Measurements from ENCODE around the genes DAAM2 and MOCS1.

DNA sequence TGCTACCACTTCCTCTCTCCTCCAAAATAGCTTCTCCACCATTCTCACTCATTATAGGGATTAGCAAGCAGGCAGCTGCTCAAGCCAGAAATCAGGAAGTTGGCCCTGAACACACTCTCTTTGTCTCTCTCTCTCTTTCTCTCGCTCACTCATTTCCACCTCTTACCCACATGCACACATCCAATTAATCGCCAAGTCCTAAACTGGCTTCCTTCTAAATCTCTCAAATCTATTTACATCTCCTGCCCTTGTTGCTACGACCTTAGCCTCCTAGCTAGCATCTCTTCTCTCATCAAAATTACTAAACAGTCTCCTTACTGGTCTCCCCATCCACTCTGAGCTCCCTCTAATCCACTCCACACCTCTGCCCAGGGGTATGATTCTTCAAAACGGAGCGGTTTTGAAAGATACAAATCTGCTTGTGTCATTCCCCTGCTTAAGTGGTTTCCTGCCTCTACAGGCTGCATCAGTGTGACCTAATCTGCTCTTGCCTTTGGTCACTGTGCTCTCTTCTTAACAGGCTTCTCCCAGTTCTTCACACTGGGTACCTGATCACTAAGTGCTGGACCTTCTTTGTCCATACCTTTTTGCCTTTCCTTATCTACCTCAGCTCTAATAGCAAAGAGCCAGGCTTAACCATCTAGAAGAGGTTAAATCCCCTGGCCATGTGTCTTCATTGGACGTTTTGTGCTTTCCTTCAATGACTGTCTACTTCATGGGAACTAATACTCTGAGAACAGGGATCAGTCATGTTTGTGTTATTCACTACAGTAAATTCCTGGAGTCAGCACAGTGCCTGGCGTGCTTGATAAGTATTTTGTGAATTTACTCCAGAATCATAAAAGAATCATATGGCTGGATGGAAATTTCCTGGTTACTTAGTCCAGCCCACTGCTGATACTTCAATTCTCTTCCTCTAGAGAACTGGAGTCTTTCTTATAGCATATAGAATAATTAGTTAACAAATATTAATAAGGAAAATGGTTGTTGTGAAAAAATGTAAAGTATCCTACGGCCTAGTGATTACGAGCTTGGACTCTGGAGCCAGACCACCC lies 195.9 kb downstream of the BTBD9 start:
- PRO-cap, 7 experiments, result no peak in any of the 7 experiments
- RAMPAGE, long total RNA, 2 experiments, result no peak in any of the 2 experiments

- PRO-cap, 7 experiments, result no peak in any of the 7 experiments
- RAMPAGE, long total RNA, 2 experiments, result no peak in any of the 2 experiments
These were observed 68.1 kb downstream of the BTBD9 start for GRCh38 chr6:38571695-38571954.

GRCh38 chr6:39187337-39188352 lies 41.6 kb downstream of the KCNK5 start:
- PRO-cap, 7 experiments, result no peak in any of the 7 experiments
- RAMPAGE, long total RNA, 2 experiments, result no peak in any of the 2 experiments

GRCh38 chr6:39217382-39217896 lies 11.8 kb downstream of the KCNK5 start:
- PRO-cap, 7 experiments, result no peak in any of the 7 experiments
- RAMPAGE, long total RNA, 2 experiments, result no peak in any of the 2 experiments

DNA sequence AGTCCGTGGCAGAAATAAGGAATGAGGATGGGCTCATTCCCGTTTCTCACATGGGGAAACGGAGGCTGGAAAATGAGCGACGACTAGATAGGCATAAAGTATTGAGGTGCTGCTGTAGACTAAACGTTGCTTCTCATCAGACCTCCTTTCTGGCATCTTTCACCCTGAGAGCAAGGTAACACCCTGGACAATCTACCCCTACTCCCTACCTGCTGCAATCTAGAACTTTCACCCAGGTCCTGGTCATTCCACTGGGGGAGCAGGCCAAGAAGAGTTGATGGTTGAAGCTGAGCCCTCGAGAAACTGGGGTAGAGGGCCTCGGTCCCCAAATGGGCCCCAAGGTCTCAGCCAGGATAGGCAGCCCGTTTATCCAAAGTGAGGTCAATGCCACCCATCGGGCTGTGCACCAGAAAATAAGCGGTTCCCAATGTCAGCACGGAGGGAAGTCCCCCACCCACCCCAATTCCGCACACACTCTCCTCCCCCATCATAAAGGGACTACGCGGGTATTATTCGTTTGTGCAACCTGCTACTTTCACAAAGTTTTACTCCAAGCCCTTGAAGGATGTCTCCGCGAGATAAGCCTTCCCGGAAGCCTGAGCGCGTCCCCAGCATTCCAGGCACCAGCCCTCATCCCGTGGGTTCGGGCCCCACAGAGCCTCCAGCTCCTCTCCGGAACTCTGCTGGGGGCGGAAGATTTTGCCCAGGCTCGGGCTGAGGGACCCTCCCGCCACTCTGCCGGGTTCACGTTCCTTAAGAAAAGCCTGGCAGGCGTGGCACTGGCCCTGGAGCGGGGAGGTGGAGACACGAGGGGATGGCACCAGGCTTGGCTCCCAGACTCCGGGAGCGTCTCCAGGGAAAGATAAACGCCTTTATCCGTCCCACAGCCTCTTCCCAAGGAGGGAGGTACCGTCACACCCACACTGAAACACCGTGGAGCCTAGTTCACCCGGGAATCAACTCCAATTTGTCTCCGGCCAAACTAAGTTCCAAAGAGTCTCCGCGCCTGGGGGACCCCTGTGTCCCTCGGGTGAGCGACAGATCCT lies 1.2 kb downstream of the KCNK5 start:
- PRO-cap, 7 experiments, result no peak in any of the 7 experiments
- RAMPAGE, long total RNA, 2 experiments, result no peak in any of the 2 experiments

- PRO-cap, 7 experiments, result no peak in any of the 7 experiments
- RAMPAGE, long total RNA, 2 experiments, result no peak in any of the 2 experiments
These were observed 2.4 kb upstream of the KCNK5 start for GRCh38 chr6:39231446-39232298.

GRCh38 chr6:39792088-39792796 lies at the start of gene DAAM2:
Gene DAAM2 (plus strand): TSS chr6:39792376.
- PRO-cap, 7 experiments, result peak in 7 of 7 experiments; most common plus-strand start chr6:39792312 (in 7); most common minus-strand start chr6:39792213 (in 1)
- RAMPAGE, long total RNA, 2 experiments, result start-site peak on the plus strand in 2 of 2 experiments, at chr6:39792363-39792396 at its widest, 34 to 167 reads per replicate

GRCh38 chr6:39794138-39794723 lies 2.1 kb downstream of the DAAM2 start:
- PRO-cap, 7 experiments, result no peak in any of the 7 experiments
- RAMPAGE, long total RNA, 2 experiments, result no peak in any of the 2 experiments

DNA sequence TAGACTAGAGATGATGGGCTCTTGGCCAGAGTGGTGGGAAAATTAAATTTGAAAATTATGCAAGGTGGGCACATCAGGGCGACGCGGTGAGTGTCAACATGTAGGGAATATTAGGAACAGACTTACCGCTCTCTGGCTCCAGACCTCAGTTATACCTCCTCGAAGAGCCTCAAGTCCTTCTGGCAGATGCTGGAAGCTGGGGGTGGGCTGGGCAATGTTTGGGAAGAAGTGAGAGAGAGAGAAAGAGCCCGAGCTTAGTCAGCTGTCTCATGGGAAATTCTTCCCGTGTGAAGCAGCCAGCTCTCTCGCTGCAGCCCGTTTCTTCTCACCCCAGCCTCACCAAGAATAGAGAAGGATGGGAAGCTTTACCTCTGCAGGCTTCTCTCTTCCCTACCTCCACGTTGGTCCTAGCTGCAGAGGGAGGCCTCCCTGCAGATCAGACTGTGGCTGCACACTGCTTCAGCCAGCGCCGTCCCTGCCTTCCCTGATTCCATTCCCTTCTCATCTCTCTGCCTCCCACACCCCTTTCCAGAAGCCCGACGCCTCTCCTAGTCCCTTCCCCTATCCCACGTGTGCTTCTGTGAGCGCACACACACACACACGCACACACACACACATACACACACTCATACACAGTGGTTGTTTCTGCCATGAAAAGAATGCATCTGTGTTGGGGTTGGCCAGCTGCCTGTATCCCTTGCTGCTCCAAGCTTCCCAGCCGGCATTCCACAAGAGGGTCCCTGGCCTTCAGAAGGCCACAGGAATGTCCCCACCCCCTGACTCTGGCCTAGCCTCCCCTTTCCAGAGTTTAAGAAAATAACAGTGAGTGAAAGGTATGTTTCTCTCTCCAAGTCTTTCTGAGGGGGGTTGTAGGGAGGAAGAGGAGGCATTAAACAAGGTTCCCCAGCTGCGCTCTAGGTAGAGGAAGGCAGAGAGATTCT lies 51.9 kb downstream of the MOCS1 start:
- PRO-cap, 7 experiments, result peak in 1 of 7 experiments; most common minus-strand start position 503 of the sequence (in 1)
- RAMPAGE, long total RNA, 2 experiments, result no peak in any of the 2 experiments

DNA sequence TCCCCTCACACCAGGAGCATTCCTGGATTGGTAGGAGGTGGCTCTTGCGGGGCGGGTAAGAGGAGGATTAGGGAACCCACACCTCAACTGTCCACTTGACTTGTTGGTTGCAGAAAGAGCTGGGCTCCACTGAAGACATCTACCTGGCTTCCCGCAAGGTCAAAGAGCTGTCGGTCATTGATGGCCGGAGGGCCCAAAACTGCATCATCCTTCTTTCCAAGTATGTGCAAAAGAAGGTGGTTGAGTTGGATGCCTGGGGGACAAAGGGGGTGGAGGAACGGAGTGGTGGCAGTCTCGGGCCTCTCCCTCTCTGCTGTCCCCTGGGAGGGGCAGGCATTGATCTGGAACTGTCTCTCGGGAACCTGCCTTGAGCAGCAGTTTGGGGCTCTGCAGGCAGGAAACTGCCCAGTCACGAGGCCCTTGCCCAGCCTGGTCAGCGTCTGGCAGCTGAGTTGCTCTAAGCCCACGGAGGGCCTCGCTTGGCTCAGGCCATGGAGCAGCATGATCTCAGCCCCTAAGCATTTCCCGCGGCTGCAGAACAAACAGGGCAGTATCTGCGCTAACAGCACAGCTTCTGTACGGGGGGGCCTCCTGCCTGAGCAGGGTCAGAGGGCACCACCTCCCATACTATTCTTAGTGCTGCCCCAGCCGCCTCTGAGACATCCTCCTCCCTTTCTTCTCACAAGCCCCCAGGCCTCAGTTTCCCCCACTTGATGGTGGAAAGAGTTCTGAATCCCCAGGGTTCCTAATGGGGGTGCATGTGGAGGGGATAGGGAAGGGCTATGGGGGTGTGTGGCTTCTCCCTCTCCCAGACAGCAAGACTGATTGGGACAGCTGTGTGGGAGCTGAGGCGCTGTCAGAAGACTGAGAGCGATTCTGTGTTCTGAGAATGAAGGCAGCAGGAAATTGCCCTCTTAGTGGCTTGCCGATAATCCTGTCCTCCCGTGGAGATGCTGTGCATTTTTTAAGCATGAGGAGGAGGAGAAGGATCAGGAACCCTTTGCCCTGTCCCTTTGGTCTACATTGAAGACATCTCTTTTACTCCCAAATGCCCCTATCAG lies 46.6 kb downstream of the MOCS1 start:
- PRO-cap, 7 experiments, result peak in 3 of 7 experiments; most common plus-strand start position 519 of the sequence (in 1); most common minus-strand start position 442 of the sequence (in 2)
- RAMPAGE, long total RNA, 2 experiments, result no peak in any of the 2 experiments

DNA sequence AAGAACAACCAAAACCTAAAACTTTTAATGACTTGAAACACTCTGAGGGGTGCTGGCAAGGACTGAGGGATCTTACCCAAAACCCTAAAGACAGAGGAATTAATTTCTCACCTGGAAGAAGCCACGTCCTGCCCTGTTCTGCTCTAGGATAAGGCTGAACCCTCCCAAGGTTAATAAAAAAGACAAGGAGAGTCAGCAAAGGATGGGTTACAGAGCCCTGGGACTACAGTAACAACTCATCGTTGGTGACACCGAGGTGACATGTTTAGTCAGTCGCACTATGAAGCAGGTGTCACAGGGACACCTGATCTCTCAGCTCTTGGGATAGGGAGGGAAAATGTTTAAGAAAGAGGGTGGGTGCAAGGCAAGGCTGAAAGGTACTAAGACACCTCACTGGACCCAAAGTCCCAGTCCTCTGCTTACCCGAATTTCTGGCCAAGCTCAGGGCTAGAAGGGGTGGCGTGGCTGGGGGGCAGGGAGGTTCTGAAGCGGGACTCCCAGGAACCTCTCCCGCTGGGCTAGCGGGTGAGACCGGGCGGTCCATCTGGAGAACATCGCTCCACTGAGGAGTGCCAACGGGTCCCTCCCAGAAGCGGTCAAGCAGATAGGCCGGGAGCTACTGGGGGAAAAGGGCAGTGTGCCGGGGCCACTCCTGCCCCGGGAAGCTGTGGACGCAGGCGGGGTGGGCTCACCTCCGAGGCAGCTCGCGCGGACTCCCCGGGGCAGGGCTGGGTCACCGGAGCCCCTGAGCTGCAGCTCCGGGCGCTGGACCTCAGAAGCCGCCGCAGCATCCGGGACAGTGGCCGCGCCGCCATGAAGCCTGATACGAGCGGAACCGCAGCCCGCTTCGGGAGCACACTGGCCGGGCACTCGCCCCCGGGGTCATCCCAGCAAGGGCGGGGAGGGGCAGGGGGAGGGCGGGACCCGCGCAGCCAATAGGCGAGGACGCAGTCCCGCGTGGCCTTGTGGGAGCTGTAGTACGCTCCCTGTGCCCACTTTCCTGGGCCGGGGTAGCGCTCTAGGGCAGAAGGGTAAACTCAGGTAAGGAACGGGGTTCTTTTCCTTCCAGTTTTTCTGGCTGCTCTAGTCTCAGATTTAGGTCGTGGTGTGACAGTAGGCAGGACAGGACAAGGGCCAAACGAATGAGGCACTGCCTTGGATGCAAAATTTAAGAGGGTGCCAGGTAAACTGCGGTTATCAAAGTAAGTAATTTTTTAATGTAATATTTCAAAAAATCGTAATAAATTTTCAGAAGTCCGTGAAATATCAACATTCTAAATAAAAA lies at the start of gene MOCS1:
TSS of gene MOCS1 (minus strand) at position 860 of the 1,285 bp plus-strand sequence.
- PRO-cap, 7 experiments, result peak in 7 of 7 experiments; most common plus-strand start position 1,171 of the sequence (in 2); most common minus-strand start position 860 of the sequence (in 6)
- RAMPAGE, long total RNA, 2 experiments, result start-site peak on the minus strand in 2 of 2 experiments, centred at positions 843 to 863 of the sequence, 89 to 109 reads per replicate

GRCh38 chr6:40138406-40138954 lies 204.2 kb upstream of the MOCS1 start:
- PRO-cap, 7 experiments, result no peak in any of the 7 experiments
- RAMPAGE, long total RNA, 2 experiments, result no peak in any of the 2 experiments

DNA sequence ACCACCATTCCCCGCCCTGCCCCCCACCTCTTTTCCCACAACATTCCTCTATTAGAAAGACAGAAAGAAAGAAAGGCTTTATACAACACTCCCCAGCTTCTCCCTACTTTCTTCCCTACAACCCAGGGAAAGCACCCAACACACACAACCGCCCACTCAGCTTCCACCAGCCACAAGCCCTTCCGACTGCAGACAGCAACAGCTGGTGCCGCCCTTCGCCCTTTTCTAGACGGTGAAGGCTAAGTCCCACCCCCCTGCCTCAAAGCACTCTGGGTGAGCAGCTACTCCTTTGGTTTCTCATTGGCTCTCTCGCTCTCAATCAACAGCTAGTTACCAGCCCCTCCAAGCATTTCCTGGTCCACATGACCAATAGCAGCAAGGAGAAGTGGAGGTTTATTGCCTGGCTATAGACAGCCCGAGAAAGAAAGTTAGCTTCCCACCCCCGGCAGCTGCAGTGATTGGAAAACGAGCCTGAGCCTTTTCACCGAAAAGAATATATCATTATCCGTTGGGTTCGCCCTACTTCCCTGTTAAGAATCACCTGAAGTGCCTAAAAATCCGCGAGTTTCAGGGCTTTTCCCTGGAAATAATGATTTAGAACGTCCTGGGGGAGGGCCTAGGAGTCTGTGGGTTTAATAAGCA lies 230.2 kb upstream of the MOCS1 start:
- PRO-cap, 7 experiments, result peak in 6 of 7 experiments; most common plus-strand start position 421 of the sequence (in 2); most common minus-strand start position 197 of the sequence (in 6)
- RAMPAGE, long total RNA, 2 experiments, result no peak in any of the 2 experiments

DNA sequence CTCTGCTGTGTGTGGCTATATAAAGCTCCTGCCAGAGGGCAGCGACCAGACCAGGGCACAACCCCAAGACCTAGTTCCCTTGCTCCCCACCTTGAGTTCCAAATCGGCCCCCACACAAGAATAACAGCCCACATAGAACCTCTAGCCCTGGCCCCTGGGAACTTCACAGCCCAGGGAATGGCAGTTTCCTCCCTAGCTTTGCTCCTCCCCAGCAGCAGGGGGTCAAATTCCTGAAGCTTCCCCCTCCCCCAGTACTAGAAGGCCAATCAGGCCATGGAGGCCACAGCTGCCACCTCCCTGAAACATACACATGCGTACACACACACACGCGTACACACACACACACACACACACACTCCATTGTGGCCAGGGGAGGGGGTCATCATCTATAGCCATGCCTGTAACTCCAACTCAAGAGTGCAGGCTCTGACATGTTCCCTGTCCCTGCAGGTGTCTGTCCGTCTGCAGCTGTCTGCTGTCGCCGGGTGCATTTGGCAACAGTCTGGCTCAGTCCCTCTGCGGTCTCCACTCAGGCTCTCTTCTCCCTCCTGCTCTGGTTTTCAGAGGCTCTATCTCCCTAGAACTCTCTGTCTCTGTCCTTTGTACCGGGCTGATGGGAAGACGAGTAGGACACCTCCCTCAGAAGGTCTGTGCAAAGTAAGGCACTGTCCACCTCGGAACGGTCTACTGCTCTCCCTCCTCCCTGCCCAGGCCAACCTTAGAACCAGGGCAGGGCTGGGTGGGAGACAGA lies 1.5 kb downstream of the LRFN2 start:
- PRO-cap, 7 experiments, result no peak in any of the 7 experiments
- RAMPAGE, long total RNA, 2 experiments, result no peak in any of the 2 experiments

DNA sequence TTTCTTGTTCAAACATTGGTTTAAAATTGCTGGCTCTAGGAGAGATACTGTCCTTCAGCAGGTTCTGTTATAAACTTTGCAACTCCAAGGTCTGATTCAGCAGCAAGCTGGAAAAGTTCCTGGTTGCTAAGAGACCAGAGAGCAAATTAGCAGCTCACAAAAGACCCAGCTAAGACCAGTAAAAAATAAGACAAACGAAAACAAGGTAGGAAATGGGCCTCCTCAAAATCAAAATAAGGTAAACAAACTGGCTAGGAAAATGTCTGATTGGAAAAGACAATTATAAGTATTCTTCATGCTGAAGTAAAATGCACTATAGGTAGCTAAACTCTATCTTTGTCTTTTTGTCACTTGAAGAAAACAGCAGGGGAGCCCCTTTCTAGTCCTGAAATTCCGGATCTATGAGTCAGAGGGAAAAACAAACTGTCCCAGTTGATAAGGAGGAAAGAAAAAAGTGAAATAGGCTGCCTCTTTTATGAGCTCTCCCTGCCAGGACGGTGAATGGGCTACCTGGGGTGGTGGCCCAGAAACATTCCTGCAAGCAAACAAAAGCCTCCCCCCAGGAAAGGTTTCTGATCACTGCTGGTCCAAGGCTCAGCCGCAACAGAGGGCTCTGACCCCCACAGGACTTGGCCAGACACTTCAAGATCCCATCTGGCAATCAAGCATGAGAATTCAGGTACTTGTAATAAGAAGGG lies 41.6 kb downstream of the UNC5CL start:
- PRO-cap, 7 experiments, result peak in 2 of 7 experiments; most common plus-strand start position 575 of the sequence (in 1); most common minus-strand start position 78 of the sequence (in 1)
- RAMPAGE, long total RNA, 2 experiments, result no peak in any of the 2 experiments

DNA sequence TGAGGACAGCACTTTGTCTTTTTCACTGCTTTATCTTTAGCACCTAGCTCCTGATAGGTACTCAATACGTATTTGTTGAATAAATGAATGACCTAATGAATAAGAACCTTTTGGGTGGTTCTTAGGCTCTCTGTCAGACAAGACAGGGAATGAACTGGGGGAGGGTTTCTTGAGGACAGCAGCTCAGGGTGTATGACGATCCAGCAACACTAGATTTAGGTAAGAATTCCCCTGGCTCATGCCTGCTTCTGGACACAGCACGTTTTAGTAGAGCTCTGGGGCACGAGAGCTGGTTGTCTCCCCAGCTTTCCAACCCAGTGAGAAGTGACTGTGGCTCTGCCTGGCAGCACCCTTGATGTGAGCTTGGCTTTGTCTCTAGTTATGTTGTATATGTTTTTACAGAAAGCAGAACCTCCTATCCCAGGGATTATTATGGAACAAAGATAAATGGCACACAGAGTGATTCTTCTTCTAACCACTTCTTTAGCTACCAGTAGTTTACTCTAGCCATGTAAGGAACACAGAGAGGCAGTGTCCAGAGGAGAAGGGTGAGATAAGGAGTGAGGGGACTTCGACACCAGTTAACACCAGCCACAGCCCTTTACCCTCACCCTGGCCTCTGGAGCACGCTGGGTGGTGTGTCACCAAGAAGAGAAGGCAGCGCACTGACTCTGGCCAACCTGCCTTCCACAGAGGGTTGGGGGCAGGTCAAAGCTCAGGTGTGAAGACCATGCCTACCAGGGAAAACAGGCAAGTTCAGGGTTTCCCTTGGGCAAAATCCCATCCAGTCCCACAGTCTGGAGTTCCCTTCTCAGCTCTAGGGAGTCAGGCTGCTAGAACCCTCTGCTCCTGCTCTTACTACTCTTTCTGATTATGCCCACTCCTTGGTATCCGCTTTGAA lies 3.9 kb downstream of the APOBEC2 start:
- PRO-cap, 7 experiments, result no peak in any of the 7 experiments
- RAMPAGE, long total RNA, 2 experiments, result no peak in any of the 2 experiments

GRCh38 chr6:41074789-41075092 lies 2.0 kb downstream of the NFYA start:
- PRO-cap, 7 experiments, result no peak in any of the 7 experiments
- RAMPAGE, long total RNA, 2 experiments, result no peak in any of the 2 experiments

DNA sequence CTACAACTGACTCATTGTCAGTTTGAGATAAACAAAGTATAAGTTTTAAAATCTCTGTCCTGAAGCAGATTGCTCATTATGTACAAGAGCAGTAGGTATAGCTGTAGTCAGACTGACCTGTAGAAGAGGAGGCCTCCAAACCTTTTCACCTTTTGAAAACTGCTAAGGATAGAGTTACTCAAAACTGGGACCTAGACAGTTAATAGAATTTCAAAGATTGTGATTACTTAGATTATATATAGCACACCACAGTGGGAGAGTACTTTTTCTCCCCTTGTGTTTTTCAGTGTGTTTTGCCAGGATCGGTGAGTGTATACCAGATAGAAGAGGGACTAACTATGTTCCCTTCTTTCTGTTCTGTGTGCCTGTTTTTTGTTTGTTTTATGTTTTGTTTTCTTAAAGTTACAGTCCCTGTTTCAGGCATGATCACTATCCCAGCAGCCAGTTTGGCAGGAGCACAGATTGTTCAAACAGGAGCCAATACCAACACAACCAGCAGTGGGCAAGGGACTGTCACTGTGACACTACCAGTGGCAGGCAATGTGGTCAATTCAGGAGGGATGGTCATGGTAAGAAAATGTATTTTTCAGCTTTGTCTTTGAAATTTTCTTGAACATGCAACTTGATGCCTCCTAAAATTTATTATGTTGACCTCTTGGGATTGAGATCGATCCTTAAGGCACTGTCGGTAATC lies 18.5 kb downstream of the NFYA start:
- PRO-cap, 7 experiments, result no peak in any of the 7 experiments
- RAMPAGE, long total RNA, 2 experiments, result no peak in any of the 2 experiments

DNA sequence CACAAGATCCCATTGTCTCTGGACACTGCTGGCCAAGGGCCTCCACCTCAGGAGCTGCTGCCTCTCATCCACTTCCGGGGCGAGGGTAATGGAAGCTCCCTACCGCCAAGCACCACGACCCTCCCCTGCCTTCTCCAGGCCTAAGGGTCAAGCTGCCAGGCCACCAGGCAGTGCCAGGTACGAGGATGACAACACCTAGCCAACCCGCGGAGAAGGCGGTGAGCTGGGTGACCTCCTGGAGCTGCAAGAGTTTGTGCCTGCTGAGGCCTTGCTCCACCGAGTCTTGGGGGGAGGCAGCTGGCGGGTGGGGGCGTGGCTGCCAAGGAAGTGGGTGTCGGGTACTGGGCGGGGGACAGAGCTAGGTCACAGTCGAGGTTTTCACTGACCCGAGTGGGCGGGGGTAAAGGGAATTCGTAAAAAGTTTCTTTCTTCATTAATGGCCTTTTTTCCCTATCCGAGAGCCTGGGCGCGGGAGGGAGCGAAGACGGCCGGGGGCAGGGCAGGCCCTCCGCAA lies 43.3 kb upstream of the FOXP4 start:
- PRO-cap, 7 experiments, result no peak in any of the 7 experiments
- RAMPAGE, long total RNA, 2 experiments, result no peak in any of the 2 experiments

DNA sequence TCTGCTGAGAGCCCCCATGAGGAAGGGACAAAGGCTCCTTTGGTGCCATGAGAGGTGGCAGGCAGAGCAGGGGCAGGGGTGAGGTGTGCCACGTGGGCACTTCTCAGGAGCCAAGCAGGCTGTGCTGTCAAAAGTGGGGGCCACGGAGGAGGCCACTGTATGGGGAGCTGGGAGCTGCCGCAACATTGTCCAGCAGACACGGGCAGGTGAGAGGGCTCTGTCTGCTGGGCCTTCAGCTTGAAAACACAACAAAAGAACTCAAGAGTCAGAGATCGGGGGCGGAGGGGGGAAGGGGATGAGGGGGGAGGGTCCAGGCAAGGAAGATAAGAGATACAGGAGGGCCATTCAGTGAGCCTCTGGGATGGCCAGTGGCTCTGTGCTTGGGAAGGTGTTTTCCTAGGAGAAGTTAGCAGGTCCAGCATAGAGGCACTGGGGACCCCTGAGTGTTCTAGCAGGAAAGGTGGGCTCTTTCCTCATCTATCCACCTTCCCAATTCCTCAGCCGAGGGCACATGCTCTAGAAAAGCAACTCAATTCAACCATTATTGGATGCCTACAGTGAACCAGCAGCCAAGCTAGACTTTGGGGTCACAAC lies 21.4 kb upstream of the FOXP4 start:
- PRO-cap, 7 experiments, result no peak in any of the 7 experiments
- RAMPAGE, long total RNA, 2 experiments, result no peak in any of the 2 experiments

Data from ovary (tissue), 7 donors.